Skeletal muscle cell (primary cell): ENCODE measurements around a stretch of chr12.

- RRBS = no CpG with 5 or more reads among the region's 12 CpGs
These were observed 39.9 kb upstream of the IQSEC3 start for GRCh38 chr12:26643-27185.

DNA sequence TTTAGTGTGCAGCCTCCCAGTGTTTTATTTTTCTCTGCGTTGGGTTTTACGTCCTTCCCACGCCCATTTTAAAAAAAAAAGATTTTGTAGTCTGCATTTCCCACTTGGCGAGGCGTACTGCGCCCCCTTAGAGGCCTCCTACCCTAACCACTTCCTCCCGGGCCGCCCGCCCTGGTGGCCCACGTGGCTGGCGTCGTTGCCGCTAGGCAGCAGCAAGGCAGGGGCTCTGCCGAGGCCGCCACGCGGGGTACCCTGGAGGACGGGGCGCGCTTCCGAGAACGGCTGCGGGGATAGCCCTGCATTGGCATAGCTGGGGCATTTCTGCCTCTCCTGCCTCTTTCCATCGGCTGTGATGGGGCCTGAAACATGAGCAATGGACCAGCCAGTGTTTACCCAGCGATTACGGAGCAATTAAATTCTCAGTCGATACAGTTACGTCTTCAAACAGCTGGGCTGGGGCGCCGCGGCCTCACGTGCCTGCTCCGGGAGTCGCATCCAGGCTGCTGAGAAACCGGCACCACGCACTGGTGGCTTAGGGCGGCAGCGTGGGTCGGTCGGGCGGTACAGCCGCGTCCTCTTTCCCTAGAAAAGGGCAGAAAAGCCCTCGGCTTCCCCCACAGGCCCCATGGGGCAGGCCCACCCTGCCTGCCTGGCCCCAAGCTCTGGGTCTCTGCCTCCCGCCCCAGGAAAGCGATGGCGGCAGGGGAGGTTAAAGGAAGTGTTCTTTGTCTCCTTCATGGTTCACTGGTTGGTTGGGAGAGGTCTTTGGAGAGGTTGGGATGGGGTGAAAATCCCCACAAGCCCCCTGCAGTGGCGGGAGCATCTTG lies 38.1 kb downstream of the IQSEC3 start:
- RRBS = no CpG with 5 or more reads among the region's 48 CpGs

- RRBS = no CpG with 5 or more reads among the region's 8 CpGs
These were observed 45.2 kb downstream of the IQSEC3 start for GRCh38 chr12:111672-112260.

DNA sequence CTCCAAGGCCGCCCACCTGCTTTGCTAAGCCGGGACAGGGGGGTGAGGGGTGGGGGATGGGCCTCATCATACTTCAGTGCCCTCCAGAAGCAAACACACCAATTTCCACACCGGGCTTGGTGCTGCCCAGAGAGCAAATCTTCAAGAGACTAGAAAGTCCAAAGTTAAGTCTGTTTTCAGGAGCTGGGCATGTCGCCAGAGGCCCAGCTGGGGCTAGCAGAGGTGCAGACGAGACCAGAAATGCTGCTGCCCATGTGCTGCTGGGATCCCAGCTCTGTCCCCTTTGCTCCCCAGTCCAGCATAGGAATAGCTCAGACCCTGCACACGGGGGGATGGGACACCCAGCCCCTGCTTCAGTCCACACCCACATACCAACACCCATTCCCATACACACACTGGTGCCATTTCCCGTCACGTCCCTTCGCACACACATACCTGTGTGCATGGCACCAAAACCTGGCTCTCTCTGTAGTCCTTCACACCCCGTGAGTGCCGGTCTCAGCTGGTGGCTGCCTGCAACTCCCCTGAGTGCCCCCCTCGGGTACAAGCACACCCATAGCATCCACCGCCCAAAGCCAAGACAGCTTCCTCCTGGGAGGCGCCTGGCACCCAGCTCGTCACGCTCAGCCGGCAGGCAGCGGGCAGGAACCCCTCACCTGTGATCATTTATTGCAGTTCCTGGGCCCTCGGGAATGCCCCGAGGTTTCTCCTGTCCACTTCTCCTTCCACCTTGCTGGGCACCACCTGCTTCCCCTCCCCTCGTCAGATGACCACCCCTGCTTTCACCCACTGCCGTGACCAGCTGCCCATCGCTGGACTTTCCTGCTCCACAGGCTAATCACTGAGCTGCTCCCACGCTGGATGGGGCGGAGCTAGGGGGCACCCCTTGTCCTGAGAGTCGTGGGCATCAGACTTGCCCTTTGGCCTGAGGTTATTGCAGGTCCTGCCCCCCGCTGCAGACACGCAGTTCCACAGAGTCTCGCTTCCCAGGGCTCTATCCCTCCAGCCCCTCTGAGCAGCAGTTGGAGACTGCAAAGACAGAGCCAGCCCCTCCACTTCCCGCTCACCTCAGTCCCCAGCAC lies 761 bp downstream of the SLC6A12 start:
- RRBS = 10% methylated on average over 2 of the region's 30 CpGs

DNA sequence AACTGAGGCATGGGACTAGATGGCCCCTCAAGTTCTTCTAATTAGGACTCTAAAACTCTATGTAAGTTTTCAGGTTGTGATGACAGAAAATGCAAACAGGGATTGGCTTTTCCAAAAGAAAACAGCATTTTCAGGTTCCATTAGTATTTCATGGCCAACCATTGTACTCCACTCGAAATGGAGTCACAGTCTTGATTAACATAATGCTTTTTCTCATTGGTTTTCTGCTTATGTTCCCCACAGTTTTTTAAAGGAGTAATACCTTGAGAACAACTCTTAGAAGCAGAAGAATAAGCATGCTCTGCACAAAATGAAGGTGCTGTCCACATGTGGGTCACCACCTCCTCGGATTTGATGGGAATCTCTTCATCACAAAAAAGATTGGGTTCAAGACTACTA lies 34.1 kb upstream of the SLC6A13 start:
- RRBS = no CpG with 5 or more reads among the region's 2 CpGs

DNA sequence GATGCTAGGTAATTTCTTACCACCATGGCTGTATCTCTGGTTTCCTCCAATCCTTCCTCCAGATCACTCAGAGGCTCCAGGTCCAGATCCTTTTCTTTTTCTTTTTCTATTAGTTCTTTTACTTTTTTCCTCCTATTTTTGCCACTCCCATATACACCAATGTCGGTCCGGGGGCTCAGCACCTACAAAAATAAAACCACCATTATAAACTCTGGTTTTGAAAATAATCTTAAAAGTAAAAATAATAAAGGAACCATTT lies 47.1 kb upstream of the SLC6A13 start:
- RRBS = no CpG with 5 or more reads among the region's 2 CpGs

- RRBS = no CpG with 5 or more reads among the region's 8 CpGs
These were observed 1.5 kb downstream of the KDM5A start for GRCh38 chr12:387564-388006.

- RRBS = 2% methylated on average over 27 of the region's 65 CpGs
These were observed 1.1 kb downstream of the B4GALNT3 start for GRCh38 chr12:460629-461380.

GRCh38 chr12:468324-469034 lies 8.7 kb downstream of the B4GALNT3 start:
- RRBS = no CpG with 5 or more reads among the region's 8 CpGs

DNA sequence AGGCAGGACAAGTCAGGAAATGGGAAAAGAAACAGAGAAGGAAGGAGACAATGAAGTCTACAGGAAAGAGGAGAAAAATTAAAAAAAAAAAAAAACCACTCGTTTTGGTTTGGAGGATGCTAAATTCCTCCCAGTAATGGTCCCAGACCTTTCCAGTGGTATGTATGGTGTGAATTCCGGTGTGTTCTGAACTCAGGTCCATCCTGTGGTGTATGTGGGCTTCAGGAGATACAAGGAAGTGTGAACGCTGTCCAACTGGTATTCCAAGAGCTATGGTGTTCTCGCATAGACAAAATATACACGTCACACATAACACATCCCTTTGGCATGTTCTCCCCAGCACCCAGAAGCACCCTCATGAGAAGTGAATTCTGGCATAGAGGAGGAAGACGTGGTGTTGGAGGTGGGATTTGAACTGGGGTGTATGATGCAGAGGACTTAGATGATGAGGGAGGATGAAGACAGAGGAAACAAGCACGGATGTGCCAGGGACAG lies 25.0 kb downstream of the B4GALNT3 start:
- RRBS = no CpG with 5 or more reads among the region's 7 CpGs

GRCh38 chr12:569586-570413 lies 93.4 kb downstream of the NINJ2 start:
- RRBS = 3% methylated on average over 3 of the region's 47 CpGs

DNA sequence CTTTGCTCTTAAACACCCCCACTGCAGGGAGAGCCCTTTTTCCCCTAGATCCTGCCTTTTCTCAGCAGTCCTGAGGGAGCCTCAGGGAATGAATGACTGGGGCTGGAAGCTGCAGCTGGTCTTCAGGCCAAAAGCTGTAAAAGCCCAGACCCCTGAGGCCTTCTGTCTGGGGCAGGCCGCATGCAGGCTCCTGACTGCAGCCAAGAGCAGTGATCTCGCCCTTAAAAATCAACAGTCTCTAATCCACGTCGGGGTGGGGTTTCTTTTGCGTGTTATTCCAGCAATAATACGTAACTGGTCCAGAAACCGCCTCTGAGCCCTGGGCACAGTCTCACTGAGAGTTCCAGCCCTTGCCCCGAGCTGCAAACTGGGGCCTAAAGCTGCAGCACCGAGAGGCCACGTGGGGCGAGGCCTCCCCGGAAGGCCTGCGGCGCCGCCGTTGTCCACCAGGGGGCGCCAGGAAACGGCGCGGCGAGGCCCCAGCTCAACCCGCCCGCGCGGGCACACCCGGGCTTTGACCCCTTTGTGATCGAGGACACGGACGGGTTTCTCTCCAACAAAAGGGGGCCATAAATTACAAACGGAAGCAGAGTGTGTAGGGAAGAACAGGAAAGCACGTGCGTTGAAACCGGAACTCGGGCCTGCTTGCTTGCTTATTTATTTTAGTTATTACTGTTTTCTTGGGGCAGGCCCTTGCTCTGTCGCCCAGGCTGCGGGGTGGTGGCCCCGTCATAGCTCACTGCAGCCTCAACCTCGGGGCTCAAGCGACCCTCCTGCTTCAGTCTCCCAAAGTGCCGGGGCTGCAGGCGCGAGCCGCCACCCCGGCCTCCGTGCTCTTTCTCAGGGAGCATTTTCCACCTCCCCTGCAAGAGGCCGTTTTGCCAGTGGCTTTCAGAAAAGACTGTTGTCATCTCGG lies 87.2 kb downstream of the NINJ2 start:
- RRBS = 1% methylated on average over 5 of the region's 47 CpGs

DNA sequence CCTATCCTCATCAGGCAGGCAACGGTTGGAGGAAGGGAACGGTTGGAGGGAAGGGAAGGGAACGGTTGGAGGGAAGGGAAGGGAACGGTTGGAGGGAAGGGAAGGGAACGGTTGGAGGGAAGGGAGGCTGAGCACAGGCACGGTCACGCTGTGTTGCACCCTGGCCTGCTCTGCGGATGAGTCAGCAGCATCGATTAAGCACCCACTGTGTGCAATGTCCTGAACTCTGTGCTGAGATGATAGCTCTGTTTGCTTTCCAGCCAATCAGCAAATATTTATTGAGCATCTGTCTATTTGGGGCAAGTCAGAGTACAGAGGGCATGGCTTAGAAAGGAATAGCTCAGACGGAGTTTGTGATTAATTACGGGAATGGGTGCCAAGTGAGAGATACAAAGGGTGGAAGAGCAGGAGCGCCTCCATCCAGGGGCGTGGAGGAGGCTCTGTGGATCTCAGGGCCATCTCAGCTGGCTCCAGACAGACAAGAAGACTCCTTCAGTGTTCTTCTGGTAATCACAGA lies 77.7 kb downstream of the NINJ2 start:
- RRBS = no CpG with 5 or more reads among the region's 13 CpGs

DNA sequence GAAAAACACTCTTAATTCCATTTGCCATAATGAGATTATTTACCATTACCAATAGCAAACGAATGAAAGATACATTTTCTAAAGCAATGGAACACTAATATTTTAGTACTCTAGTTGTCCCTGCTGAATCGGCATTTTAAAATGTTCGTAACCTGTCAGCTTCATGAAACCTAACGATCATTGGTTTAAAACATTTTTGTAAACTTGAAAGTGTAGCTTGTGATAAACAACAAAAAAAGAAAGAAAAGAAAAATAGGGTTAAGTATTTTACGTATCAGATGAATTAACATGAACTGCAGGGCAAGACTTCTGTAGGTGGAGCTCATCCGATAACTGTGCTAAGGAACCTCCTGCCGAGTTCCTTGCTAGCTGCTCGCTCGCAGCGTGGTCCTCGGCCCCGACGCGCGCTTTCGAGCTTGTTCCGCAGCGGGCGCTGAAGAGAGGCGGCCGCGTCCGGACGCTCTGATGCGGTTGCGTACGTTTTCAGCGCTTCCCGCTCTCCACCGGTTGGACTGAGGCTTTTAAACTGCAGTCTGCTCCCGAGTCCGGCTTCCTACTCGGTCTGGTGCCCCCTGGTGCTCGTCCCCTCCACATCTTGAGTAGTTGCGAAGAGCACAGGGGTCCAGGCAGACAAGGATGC lies 1.4 kb upstream of the WNK1 start:
- RRBS = under 1% methylated on average over 8 of the region's 35 CpGs

- RRBS = no CpG with 5 or more reads among the region's 4 CpGs
These were observed 87.4 kb downstream of the RAD52 start for GRCh38 chr12:862008-862563.

GRCh38 chr12:1048184-1048622 lies 57.2 kb downstream of the ERC1 start:
- RRBS = no CpG with 5 or more reads among the region's 3 CpGs

DNA sequence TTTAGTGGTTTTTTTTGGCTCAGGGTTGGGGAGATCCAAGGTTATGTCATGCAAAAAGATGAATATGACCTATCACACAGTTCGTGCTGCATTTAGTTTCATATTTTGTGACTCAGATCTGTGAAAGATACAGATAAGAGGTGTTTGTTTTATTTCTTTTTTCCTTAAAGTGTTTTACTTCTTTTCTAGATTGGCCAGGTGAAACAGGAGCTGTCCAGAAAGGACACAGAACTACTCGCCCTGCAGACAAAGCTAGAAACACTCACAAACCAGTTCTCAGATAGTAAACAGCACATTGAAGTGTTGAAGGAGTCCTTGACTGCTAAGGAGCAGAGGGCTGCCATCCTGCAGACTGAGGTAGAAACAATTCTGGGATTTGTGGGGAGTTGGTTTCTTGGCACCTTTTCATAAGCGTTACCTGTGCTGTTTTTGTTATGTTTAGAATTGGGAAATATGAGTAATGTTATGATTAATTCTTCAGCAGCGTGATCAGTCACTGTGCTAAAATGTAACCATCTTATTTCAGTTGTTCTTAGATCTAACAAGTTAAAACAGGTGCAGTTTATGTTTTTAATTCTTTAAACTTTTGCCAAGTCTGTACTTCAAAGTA lies 124.8 kb downstream of the ERC1 start:
- RRBS = no CpG with 5 or more reads among the region's 4 CpGs

DNA sequence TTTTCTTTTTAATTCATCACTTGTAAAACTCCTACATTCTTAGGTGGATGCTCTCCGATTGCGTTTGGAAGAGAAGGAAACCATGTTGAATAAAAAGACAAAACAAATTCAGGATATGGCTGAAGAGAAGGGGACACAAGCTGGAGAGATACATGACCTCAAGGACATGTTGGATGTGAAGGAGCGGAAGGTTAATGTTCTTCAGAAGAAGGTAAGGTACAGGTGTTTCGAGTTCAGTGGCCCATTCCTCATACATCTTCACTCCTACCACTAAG lies 150.5 kb downstream of the ERC1 start:
- RRBS = no CpG with 5 or more reads among the region's 4 CpGs

DNA sequence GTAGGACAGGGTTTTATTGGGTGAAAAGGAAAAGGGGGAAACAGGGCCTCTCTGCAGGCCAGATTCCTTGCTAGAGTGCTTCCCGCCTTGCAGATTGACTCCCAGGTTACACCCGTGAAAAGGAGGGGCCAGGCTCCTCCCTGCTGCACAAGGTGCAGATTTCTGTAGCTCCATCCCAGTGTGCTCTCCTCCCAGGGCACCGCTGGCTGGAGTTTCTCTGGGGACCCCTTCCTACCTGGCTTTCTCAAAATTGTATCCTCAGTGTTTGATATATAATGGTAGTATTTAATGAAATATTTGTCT lies 221.6 kb downstream of the ERC1 start:
- RRBS = no CpG with 5 or more reads among the region's 3 CpGs

DNA sequence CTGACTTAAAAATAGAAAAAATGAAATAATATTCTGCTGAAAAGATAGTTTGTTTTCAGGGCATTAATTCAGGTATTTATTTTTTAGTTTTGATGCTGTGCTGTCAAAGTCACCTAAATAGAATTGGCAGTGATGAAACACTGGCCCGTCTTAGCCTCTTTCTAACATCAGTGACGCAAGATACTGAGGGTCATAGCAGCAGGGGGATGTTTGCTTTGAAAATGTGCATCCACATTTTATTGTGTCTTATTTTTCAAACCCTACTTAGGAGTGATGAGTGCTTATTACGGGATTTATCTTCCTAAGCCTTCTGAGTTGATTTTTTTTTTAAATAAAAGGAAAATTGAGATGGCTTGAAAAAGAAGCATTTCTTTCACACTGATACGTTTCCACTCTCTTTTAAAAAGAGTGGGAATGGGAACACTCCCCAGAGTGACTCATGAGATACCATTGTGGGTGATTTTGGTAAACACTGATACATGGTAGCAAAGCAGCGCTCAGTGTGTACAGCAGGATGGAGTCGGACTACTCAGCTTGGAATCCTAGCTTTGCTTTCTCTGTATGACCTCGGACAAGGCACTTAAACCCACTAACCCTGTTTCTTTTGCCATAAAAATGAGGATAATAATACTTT lies 290.8 kb downstream of the ERC1 start:
- RRBS = no CpG with 5 or more reads among the region's 7 CpGs